CD14-positive monocyte (primary cell): ENCODE results near the genes PAK3, IL13RA2 and DOCK11.

- CAGE, long polyA plus RNA, result no peak
These were observed 144.4 kb downstream of the AMMECR1 start for GRCh38 chrX:110173052-110174236.

DNA sequence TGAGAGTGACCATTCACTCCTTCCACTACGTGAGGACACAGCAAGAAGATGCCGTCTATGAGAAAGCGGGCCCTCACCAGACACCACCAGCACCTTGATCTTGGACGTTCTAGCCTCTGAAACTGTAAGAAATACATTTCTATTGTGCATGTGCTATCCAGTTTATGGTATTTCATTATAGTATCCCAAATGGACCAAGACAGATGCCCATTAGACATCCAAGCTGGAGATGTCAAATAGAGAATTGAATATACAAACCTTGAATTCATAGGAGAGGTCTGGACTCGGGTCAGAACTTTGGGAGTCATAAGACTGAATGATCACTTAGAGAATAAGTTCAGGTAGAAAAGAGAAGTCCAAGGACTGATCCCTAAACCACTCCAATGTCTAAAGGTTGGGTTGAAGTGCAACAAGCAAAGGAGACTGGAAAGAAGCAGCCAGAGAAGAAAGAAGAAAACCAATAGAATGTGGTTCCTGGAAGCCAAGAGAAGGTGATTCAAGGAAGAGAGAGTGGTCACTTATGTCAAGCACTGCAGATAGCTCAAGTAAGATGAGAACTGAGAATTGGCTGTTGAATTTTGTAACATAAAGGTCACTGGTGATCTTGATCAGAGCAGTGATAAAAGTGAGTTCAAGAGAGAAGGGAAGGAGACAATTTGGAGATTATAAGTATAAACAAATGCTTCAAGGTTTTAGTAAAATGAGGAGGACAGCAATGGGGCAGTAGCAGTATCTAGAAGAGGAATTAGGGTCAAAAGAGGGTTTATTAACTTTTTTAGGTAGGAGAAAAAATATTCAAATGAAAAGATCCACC, 97.9 kb upstream of the PAK3 start:
- CAGE, long polyA plus RNA, result no peak

DNA sequence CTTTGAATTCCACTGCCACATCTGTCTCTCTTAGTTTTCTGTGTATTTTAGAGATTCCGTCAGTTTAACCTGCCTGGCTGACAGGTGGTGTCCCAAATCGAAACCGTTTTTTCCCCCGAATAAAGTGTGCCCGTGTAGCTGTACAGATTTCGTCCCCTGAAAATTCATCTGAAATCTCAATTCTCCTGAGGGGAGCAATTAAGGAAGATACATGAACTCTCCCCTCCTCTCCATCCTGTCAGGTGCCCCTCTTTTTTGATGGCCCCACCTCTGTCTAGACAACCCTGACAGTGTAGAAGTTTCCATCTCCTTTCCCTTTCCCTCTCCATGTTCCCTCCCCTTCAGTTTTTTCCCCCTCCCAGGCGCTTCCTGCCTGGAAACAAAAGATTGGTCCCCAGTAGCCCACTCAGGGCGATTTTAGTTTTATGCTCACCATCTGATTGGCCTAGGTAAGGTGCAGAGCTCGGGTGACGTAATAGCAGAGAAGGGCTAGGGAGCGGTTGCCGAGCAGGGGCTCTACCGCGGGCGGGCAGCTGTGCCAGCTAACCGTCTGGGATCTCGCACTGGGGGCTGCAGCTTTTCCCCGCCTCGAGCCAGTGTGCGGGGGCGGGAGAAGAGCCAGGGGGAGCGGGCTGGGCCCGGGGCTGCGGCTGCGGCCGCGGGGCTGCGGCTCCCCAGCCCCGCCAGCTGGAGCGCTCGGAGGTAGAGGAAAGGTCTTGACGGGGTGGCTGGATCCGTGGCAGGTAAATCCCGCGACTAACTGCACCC, at the start of gene PAK3:
PAK3 (plus strand) TSS at position 519 of the 768 bp plus-strand sequence.
- CAGE, long polyA plus RNA, result no peak

DNA sequence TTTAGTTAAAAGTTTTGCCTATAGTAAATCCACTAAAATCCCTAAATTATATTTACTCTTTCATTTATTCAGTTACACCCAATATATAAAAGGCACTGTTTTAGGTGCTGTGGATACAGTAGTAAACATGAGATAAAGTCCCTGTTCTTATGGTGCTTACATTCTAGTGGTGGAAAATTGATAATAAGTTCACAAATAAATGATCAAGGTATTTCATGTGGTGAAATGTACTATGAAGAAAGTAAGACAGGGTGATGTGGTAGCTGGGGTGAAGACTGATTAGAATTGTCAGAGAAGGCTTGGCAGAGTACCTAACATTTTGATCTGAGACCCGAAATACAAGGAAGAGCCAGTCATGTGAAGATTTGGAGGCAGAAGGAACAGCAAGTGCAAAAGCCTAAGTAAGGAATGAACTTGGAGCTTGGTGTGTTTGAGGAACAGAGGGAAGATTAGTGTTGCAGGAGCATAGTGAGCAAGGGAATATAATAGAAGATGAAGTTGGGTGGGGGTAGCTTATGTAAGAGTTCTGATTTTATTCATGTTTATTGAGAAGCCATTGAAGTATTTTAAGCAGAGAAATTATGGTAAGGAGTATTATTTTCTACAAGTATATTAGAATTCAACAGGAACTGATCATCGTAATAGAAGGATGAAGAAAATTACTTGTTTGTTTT, 4.6 kb downstream of the ALG13 start:
- CAGE, long polyA plus RNA, result no peak

DNA sequence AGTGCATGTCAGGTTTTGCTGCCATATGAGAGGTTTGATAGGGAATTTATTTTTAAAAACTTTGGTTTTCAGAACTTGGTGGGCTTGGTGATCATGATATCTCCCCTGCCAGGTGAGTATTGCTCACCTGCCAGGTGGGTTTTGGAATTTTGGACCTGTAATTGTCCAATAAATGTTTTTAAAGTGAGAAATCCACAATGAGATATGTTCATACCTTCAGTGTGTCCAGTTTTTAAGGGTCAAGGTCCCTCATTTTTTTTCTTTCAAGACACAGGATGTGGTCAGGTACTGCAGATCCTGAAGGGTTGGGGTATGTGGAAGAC, 5.4 kb upstream of the TRPC5OS start:
- CAGE, long polyA plus RNA, result no peak

DNA sequence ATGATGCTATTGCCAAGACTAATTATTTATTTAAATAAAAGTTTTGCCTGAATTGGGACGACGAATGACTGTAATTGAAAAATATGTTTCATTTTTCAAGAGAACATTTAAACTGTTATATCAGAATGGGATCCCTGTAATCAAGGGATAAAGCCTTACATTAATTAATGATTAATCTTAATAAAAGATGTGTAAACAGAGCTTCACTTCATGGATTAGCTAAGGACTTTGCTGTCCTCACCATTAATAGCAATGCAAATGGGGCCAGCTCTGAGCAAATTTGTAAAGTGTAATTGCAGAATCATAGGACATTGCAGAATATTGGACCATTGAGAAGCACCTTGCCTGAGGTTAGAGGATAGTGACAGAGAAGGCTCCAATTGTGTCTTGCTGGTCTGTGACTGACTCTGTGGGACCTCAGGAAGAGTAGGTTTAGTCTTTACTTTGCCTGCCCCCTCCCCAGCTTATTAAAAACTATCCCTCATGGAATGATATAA, 4.0 kb downstream of the RTL4 start:
- CAGE, long polyA plus RNA, result no peak

DNA sequence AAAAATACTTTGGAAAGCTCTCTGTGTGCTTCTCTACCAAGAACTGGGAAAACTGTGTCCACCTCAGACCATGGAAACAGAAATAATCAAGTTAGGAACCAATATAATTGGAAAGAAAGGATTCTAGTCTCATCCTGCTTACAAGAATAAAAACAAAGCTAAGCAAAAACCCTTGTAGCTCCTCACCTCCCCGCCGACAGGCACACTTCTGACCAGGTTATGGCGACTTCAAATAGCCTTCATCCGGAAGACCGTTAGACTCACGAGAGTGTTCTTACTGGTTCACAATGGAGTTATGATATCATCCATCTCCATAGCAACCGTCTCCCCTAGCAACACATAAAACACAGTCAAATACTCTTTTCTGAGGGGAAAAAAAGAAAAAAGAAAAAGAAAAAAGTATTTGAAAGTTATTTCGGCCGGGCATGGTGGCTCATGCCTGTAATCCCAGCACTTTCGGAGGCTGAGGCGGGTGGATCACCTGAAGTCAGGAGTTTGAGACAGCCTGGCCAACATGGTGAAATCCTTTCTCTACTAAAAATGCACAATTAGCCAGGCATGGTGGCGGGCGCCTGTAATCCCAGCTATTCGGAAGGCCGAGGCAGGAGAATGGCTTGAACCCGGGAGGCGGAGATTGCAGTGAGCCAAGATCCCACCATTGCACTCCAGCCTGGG, at the start of gene IL13RA2:
IL13RA2 (minus strand) TSS at position 250 of the 675 bp plus-strand sequence.
- CAGE, long polyA plus RNA, result no peak

DNA sequence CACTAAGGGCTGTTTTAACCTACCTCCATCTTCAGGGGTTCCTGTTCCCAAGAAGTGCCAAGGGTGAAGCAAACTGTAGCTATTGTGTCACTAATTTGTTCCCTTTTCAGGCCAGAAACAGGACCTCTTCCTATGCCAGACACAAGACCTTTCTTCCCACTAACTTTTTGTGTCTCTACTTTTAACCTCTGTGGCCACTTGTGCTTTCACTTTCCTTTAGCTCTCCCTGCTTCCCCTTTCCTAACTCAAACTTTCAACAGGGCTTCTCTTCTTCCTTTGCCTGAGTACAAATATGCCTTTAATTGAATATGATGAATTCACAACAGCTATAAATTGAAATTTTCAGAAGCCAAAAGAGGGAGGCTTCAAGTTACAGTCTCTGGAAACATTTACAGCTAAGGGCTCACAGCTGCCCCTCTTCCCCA, 61.8 kb upstream of the PLS3 start:
- CAGE, long polyA plus RNA, result no peak

DNA sequence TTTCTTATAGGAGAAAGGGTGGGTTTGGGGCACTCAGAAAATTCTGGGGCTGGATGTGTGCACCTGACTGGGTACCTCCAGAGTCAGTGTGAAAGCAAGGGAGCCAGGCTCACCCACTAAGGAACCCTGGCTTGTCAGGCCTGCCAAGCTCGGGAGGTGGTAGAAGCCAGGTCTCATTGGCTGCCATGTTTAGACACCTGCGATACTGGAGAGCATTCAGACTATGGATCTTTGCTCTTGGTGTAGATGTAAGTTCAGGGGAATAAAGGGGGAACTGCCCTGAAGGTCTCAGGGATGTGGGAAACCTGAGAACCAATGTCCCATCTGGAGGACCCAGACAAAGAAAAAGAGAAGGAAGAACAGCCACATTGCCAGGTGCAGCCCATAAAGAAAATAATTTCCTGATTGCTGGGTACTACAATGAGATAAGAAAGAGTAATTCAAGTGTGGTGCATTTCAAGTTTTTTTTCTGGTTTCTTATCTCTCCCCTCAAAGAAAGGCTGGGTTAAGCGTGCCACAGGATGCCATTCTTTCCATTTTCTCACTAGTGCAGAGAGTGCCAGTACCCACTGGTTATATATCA, 222.1 kb upstream of the AGTR2 start:
- CAGE, long polyA plus RNA, result no peak

DNA sequence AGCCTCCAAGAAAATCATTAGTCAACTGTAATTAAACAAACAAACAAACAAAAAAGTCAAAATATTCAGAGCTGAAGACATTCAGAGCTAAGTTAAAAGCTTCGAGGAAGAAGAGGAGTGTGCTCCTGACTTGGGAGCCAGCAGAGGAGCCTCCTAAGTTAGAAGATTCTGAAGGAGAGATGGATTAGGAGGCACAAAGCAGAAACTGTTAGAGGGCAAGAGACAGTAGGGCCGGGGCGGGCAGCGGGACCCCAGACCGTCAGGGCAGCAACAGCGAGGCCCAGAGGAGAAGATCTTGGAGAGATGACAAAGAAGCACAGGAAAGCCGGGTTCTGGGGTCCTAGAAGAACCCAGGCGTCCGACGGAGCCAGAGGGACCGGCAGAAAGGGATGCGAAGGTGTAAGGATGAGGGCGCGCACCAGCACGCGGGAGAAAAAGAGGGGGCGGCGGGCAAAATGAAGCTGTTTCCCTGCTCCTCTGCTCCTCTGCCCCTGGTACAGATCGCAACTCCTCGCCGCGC, 634 bp downstream of the KLHL13 start:
- CAGE, long polyA plus RNA, result no peak

GRCh38 chrX:118432225-118433050, 63.2 kb upstream of the DOCK11 start:
- CAGE, long polyA plus RNA, result no peak

GRCh38 chrX:118436532-118437162, 59.0 kb upstream of the DOCK11 start:
- CAGE, long polyA plus RNA, result no peak

DNA sequence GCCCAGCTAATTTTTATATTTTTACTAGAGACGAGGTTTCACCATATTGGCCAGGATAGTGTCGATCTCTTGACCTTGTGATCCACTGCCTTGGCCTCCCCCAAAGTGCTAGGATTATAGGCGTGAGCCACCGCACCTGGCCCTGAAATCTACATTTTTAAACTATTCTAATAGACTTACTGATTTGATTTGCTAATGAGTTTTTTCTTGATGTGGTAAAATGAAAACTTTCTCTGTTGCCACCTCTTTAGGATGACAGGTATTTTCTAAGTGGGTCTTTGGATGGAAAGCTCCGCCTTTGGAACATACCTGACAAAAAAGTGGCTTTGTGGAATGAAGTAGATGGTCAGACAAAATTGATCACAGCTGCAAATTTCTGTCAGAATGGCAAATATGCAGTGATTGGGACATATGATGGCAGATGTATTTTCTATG, 54.5 kb upstream of the DOCK11 start:
- CAGE, long polyA plus RNA, result no peak

DNA sequence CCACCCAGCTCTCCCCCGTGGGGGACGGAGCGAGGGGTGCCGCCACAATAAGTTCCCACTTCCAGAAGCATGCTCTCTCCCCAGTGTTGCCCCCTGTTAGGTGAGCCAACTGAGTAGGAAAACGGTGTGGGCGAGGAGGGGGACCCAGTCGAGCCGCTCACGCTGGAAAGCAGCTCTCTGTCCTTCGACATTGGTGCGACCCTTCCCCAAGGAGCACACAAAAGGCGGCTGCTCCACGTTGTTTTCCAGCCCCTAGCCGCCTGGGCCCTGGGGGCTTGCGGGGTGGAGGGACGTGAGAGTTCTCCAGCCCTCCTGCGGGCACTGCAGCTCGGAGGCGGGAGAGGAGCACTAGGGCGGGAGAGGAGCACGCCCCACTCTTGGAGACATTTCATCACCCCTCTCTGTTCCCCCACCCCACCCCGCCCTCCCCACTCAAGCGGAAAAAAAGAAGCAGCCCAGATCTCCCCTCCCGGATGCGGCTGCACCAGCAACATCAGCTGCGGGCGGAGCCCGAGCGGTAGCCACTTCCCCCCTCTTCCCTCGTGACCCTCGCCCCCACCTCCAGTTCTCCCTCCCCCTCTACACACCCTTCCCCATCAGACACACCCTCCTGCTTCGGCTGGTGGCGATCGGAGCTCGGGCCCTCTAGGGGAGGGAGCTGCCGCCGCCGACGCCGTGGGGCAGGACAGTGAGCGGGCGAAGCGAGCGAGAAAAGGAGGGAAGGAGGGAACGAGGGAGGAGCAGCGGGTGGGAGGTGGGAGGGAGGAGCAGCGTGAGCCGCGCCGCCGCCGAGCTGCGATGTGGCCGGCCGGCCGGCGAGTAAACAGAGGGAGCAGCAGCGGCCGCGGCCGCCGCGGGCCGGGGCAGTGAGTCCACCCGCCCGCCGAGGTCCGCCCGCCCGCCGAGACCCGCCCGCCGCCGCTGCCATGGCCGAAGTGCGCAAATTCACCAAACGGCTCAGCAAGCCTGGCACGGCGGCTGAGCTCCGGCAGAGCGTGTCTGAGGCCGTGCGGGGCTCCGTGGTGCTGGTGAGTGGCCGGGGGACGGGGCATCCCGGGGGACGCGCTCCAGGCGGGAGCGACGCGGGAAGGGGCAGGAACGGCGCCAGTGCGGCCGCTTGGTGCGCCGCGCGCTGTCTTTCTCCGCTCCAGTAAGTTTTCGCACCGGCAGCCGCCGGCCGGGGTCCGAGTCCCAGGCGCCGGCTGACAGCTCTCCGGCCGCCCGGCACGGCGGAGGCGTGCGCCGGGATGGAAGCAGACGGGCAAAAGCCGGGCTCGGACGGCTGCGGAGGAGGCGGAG, at the start of gene DOCK11:
DOCK11 (plus strand) TSS at position 770 of the 1,299 bp plus-strand sequence.
- CAGE, long polyA plus RNA, result no peak

GRCh38 chrX:118496769-118497199, 1.2 kb downstream of the DOCK11 start:
- CAGE, long polyA plus RNA, result no peak

- CAGE, long polyA plus RNA, result no peak
These were observed 8.8 kb upstream of the IL13RA1 start for GRCh38 chrX:118718540-118719126.

GRCh38 chrX:118729037-118729540, 1.7 kb downstream of the IL13RA1 start:
- CAGE, long polyA plus RNA, result no peak

GRCh38 chrX:118761098-118761656, 33.8 kb downstream of the IL13RA1 start:
- CAGE, long polyA plus RNA, result no peak

DNA sequence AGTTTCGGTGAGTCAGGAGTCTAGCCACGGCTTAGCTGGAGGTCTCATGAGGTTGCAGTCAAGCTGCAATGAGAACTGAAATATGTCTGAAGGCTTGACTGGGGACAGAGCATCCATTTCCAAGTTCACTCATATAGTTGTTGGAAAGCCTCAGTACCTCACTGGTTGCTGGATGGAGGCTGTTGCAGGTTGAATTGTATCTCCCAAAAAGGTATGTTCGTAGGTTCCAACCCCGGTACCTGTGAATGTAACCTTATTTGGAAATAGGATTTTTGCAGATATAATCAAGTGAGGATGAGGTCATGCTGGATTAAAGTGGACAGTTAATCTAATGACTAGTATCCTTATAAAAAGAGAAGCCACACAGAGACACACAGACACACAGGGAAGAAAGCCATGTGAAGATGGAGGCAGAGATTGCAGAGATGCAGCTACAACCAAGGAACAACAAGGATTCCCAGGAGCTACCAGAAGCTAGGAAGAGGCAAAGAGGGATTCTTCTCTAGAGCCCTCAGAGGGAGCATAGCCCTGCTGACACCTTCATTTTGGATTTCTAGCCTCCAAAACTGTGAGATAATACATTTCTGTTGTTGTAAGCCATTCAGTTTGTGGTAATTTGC, 41.0 kb downstream of the IL13RA1 start:
- CAGE, long polyA plus RNA, result no peak

DNA sequence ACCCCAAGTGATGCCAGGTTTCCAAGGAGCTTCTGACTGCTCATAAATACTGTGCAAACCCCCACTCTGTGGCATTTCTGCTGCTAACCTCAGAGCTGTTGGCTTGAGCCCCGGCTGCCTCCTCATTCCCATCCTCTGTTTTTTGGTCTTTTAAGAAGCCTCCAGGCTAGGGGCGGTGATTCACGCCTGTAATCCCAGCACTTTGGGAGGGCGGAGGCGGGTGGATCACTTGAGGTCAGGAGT, 11.2 kb downstream of the SLC25A43 start:
- CAGE, long polyA plus RNA, result no peak